Measurements from ENCODE around the gene REXO2.

GRCh38 chr11:114068220-114068922, 8.9 kb downstream of the ZBTB16 start:
- RRBS, result no CpG with 5 or more reads among the region's 7 CpGs

DNA sequence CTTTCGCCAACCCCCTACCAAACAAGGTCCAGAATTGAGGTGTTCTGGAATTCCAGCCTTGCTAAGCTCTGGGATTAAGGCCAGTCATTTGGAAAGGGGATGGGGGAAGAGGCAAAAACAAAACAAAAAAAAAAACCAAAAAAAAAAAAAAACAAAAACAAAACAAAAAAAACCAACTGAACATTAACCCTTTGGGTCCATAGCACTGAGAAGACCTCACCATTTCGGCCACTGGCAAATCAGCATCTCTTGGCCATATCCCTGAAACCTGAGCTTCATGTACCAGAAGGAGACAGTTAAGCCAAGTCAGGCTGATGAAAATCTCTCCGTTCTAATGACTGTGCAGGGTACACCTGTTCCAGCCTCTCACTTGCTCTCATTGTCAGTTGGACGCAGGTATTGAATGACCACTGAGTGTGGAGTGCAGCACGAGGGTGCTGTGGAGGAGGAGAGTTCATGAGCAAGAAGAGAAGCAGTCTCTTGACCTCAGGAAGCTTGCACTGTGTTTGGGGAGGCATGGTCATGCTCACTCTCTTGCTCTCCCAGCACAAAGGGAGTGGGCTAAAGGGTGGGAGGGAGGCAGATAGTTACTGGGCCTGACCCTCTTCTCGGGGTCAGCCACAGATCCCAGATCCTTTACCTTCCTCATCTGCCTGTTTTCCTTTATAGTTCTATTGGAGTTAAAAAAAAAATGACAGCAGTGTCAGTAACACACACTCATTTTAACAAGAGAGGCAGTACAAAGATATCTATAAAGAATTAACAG, 65.1 kb downstream of the ZBTB16 start:
- RRBS, result no CpG with 5 or more reads among the region's 6 CpGs

GRCh38 chr11:114130717-114131411, 71.4 kb downstream of the ZBTB16 start:
- RRBS, result no CpG with 5 or more reads among the region's 7 CpGs

DNA sequence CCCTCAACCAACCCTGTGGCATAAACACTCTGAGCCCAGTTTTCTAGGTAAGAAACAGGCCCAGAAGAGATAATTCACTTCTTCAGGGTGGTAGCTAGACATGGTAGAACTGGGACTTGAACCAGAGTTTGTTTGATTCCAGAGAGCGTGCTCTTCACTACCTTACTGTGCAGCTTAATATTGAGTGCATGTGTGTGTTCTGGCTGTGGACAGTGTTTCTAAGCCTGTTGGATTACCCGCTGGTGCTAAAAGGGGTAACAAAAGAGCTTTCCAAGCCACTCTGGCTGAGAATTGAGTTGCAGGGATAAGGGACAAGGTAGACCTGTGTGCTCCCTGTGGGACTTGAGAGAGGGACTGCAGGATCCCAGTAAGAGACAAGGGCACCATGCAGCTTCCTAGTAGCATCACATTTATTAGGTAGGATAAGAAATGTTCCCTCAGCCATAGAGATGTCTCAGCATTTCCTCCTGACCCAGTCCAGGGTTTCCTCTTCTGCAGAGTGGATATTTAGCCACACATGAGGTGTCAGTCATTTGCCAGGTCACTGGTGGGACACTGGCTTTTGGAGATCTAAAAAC, 117.8 kb upstream of the NNMT start:
- RRBS, result no CpG with 5 or more reads among the region's 2 CpGs

GRCh38 chr11:114196011-114196865, 100.0 kb upstream of the NNMT start:
- RRBS, result no CpG with 5 or more reads among the region's 5 CpGs

DNA sequence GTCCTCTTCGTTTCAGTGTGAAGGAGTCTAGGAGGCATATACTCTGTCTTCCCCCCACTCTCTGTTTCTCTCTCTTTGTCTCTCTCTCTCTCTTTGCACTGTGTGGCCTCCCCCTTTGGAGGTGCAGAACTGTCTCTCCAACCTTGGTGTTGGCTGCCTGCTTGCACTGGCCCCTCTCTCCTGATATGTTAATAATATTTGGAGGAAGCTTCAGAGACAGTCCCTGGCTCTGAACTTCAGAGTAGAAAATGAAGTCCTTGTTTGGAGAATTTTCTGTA, 98.9 kb upstream of the NNMT start:
- RRBS, result no CpG with 5 or more reads among the region's 1 CpG

GRCh38 chr11:114200223-114201083, 95.7 kb upstream of the NNMT start:
- RRBS, result no CpG with 5 or more reads among the region's 7 CpGs

DNA sequence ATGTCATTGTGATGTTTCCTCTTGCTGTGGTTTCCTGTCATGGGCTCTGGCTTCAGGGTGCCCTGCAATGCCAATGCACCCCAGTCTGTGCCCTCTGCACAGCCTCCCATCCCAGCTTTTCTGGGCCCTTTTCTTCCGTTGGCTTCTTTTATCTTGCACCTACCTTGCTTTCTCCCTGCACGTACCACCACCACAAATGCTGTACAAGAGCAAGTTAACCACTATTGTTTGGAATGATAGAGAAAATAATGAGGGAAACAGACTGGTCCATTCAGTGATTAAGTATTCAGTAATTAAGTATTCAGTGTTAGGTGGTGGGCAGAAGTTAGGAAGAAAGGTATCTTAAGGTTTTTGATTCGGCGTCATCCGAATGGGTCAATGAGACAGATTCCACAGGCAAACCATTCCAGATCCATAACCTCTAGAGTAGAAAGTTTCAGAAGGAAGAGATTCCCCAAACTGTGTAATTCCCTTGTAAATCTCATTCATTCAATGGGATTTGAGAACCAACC, 87.6 kb upstream of the NNMT start:
- RRBS, result no CpG with 5 or more reads among the region's 5 CpGs

DNA sequence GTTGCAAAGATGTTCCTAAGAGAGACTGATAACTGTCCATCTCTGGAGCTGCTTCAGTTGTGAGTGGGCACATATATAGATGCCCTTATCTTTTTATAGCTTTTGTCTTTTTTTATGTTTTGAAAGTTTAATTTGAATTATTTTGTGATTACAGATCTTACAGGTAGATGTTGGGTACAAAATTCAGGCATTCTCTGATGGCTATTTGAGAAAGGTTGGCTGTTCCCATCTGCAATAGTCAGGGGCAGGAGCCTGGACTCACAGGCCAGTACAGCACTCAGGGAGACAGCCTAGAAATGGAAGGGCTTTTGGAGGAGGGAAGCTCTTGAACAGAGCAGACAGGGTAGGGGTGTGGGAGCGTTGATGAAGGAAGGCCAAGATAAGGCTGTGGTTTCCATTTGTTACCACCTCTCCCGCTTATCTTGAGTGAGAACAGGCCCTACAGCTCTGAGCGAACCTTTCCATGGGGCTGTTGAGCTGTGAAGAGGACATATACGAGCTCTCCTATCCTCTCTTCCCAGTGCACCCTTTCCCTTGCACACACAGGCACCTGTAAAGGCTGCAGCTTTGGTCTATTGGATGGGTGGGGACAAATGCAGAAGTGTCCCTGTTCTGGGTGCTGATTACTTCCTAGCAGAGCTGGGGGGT, 80.4 kb upstream of the NNMT start:
- RRBS, result no CpG with 5 or more reads among the region's 4 CpGs

DNA sequence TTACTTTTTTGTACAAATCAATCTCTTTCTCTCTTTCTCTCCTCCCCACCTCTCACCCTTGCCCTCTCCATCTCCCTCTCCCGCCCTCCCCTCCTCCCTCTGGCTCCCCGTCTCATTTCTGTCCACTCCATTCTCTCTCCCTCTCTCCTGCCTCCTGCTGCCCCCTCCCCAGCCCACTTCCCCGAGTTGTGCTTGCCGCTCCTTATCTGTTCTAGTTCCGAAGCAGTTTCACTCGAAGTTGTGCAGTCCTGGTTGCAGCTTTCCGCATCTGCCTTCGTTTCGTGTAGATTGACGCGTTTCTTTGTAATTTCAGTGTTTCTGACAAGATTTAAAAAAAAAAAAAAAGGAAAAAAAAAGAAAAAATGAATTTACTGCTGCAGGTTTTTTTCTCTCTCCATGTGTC, 40.8 kb upstream of the NNMT start:
- RRBS, result no CpG with 5 or more reads among the region's 11 CpGs

DNA sequence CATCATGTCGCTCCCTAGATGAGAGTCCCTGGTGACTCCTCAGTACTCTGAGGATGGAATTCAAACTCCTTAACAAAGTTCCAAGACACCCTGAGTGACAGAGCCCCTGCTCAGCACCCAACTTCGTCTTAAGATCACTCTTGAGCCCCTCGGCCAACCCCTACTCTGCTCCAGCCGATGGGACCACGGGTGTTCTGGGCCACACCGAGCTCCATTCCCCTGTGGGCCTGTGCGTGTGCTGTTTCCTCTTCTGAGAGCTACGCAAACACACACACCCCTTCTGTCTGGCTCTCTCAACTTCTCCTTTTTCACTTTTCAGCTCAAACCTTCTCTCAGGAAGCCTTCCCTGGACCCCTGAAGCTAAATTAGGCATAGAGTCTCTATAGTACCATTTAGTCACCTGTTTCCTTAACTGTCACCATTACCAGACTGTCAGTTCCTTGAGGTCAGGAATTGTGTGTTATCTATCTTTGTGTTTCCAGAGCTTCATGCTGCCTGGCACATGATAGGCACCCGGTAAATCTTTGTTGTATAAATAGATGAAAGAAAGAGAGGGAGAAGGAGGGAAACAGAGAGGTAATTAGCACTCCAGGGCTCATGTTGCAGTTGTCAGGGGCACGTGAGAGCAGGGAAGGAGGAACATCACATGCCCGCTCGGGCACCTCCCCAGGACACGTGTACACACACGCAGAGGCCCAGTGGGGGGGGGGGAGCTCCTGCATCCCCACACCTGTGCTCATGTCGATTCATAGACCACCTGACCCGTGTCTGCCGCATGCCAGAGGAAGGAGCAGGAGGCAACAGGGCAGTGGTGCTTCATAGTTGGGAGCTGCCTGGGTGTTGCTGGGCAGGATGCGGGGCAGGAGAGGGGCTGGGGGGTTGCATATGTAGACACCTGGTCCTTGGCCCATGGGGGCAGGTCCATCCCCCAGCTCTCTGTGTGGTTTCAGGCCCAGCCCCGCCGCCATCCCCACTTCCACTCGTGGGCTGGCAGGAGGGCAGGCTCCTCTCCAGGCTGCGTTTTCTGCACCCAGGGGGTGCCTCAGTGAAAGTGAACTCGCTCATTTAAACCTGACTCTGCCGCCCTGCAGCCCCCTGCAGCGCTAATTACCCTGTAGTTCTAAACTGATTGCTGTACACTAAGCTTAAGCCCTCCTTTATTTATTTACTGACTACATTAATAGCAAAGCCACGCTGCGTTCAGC, 37.1 kb upstream of the NNMT start:
- RRBS, result no CpG with 5 or more reads among the region's 27 CpGs

GRCh38 chr11:114274616-114275056, 21.6 kb upstream of the NNMT start:
- RRBS, result no CpG with 5 or more reads among the region's 3 CpGs

GRCh38 chr11:114438945-114440305, at the start of gene REXO2:
TSS of gene REXO2 (plus strand) at chr11:114439467.
- RRBS, result under 1% methylated on average over 12 of the region's 70 CpGs

DNA sequence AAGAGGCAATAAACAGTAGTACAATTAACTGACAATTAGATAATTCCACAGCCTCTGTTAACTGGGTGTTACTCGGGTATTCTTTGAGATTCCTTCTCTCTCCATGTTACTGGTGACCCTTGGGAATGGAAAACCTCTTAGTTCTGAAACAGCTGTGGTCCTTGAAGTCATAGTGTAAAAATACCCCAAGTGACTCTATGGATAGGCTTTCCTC, 187 bp upstream of the NXPE1 start:
- RRBS, result no CpG with 5 or more reads among the region's 1 CpG

GRCh38 chr11:114650286-114651134, 27.8 kb upstream of the NXPE2 start:
- RRBS, result no CpG with 5 or more reads among the region's 4 CpGs

DNA sequence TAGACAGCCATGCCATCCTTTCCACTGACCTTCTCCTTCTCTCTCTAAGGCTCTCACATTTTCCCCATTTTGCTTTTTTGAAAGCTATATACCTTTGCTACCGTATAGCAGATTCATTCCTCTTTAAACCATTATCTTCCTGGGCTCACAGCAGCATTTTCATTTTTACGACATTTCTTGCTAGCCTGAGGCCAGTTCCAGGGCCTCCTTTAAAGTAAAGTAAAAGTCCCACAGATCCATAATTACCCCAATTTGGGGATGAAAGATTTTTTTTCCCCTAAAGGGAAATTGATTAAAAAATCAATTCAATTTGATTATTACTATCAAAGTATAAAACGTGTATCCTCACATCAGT, 12.2 kb upstream of the NXPE2 start:
- RRBS, result no CpG with 5 or more reads among the region's 3 CpGs

DNA sequence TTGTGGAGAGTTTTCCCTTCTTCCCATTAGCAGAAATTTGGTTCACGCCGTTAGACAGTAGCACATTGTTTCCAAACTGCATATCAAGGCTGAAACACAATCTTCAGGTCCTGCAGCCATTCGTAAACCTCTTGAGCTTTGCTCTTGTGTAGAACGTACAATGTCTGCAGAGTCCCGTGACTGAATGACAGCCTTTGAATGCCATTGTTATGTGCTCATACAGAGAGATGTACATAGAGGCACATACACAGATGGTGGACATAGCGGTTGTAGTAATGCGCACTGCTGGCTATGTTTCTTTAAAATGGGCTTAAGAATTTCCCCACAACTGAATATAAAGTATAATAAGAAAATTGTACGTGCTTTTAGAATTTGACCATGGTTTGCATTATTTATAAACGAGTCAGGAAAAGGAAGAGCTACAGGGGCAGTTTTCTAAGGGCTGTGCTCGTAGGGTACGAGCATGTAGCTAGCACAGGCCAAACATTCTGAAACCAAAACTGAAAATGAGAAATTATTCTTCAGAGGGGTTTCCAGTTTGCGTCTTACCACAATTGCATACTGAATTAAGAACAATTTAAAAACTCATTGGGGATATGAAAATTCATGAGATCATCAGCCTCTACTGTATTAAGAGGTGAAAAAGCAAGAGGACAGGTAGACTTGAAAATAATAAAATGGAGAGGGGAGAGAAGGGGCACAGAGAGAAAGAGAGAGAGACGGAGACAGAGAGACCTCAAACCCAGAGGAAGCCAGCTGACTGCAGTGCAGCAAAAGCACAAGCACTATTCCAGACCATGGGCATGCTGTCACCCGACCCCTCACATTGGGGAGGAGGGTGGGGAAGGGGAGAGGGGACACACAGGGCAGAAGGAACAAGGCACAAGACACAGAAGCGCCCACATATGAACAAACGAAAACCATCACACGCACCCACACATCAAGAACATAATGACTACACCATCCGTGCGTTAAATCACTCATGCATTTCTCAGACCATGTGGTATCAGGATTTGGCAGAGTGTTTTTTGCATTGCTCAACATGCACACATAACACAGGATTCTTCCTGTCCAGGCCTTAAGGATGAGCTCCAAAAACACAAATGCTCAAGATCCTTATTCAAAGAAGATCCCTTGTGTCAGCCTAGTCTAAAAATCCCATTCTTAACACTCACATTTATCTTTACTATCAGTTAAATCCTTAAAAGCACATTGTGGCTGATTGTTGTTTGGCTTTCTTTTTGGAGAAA, 309.8 kb downstream of the CADM1 start:
- RRBS, result no CpG with 5 or more reads among the region's 19 CpGs

GRCh38 chr11:116339354-116339872, 433.4 kb downstream of the BUD13 start:
- RRBS, result no CpG with 5 or more reads among the region's 7 CpGs

DNA sequence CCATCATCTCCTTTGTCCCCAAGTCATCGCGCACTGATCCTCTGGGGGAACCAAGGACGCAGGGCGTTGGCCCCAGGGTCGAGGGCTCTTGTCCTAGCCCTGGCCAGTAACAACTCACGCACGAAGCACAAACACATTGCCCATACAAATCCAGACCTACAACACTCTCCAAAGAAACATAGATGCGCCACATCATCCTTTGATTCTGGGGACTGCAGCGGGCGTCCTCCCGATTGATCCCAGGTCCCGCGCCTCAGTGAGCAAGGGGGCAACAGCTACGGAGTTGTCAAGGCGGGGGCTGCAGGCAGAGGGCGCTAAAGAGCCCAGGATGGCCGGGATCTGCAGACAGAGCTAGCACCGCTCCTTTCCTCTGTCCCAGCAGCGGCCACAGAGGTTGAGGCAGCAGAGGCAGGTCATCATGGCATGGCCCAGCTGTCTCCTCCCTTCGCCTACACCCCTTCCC, 537 bp downstream of the APOA5 start:
- RRBS, result no CpG with 5 or more reads among the region's 20 CpGs

GRCh38 chr11:116806375-116806792, 14.7 kb upstream of the APOA5 start:
- RRBS, result no CpG with 5 or more reads among the region's 6 CpGs

Data from aortic smooth muscle cell (primary cell).